Right lobe of liver (tissue), 4 donors: Measurements from ENCODE around the genes KCNC1, PTPN5, MRGPRX2 and CSRP3.

GRCh38 chr11:17683151-17684242, 35.9 kb upstream of the MYOD1 start:
- PRO-cap, 4 experiments: peak in 1 of 4 experiments; most common plus-strand start chr11:17683515 (in 1)
- RAMPAGE, long total RNA, 2 experiments: no peak in any of the 2 experiments

- PRO-cap, 4 experiments: no peak in any of the 4 experiments
- RAMPAGE, long total RNA, 2 experiments: no peak in any of the 2 experiments
Observed at GRCh38 chr11:17695957-17696321, 23.4 kb upstream of the MYOD1 start.

GRCh38 chr11:17734235-17735016, at the start of gene KCNC1:
Gene KCNC1 (plus strand): TSS chr11:17734781.
- PRO-cap, 4 experiments: peak in 1 of 4 experiments; most common plus-strand start chr11:17734797 (in 1)
- RAMPAGE, long total RNA, 2 experiments: no peak in any of the 2 experiments

DNA sequence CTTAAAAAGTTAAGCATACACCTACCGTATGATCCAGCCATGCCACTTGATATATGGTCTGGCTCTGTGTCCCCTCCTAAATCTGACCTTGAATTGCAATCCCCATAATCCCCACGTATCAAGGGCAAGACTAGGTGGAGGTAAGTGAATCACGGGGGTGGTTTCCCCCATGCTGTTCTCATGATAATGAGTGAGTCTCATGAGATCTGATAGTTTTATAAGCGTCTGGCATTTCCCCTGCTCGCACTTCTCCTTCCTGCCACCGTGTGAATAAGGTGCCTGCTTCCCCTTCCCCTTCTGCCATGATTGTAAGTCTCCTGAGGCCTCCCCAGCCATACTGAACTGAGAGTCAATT, 4.7 kb downstream of the SAAL1 start:
- PRO-cap, 4 experiments: no peak in any of the 4 experiments
- RAMPAGE, long total RNA, 2 experiments: no peak in any of the 2 experiments

- PRO-cap, 4 experiments: no peak in any of the 4 experiments
- RAMPAGE, long total RNA, 2 experiments: no peak in any of the 2 experiments
Observed at GRCh38 chr11:18383315-18383523, 11.1 kb upstream of the LDHA start.

GRCh38 chr11:18588215-18588587, 333 bp downstream of the UEVLD start:
- PRO-cap, 4 experiments: no peak in any of the 4 experiments
- RAMPAGE, long total RNA, 2 experiments: no peak in any of the 2 experiments

GRCh38 chr11:18704376-18704732, 5.8 kb downstream of the TMEM86A start:
- PRO-cap, 4 experiments: peak in 1 of 4 experiments; most common plus-strand start chr11:18704652 (in 1)
- RAMPAGE, long total RNA, 2 experiments: no peak in any of the 2 experiments

DNA sequence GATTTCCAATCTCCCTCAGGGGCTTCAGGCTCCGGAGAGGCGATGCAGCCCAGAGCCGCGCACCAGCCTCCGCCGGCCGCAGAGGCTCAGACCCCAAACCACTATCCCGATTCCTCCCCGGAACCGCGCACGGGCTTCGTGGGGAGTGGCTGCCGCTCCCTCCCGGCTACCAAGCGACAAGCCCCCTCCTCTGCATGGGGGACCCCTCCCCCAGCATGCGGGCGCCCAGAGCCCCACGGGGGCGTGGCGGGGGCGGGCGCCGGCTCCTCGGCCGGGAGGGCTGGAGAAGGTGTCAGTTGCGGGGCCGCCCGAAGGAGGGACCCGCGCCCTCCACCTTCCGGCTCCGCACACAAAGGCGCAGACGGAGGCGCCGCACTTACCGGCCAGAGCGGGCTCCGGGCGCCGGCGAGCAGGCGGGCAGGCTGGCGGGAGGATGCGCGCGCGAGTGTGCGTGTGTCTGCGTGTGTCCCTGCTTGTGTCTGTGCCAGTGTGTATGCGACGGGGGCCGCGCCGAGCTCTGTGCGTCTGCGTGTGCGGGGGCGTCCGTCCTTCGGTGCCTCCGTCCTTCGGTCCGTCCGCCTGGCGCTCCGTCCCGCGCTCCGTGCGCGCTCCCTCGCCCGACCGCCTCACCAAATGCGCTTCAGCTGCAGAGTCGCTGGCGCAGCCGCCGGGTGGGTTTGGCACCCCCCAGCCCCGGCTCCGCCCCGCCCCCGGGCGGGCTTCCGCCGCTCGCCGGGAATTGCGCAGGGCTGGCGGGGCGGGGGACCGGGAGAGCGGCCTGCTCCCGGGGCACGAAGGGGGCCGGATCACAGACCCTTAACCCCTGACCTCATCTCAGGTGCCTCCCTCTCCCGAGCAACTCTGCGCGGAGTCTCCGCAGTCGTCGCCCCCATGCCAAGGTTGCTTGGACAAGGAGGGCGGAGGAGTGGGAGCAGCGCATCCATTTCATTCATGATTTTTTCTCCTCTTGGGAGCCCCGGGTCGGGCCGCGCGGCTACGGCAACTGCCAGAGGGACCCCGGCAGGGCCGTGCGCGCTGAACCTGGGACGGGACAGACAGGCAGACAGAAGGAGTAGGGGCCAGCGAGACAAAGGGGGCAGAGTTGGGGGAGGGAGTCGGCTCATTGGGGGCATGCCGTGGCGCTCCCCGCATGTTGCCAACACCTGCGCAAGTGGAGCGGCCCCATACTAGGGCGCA, at the start of gene PTPN5:
PTPN5 (minus strand) TSS at position 654 of the 1,197 bp plus-strand sequence.
- PRO-cap, 4 experiments: no peak in any of the 4 experiments
- RAMPAGE, long total RNA, 2 experiments: no peak in any of the 2 experiments

DNA sequence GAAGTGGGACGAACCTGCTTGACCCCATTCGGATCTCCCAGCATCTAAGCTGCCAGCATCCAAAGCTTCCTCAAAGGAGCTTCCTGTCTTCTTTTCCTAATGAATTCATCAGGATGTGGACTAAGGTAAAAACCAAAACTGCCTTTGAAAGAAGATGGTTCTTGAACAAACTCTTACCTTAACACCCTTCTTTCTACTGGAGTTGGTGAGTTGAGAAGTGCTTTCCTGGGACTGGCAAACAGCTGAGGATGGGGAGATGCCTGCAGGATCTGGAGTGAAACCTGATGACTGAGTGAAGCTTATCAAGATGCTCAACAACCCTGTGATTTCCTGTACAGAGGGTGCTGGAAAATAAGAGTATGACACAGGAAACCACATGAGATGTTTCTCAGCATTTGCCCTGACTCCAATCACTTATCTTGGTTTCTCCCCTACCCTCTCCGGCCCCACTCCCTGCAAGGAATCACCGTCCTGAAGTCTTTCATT, at the start of gene MRGPRX2:
MRGPRX2 (minus strand) TSS at position 276 of the 486 bp plus-strand sequence.
- PRO-cap, 4 experiments: no peak in any of the 4 experiments
- RAMPAGE, long total RNA, 2 experiments: no peak in any of the 2 experiments

DNA sequence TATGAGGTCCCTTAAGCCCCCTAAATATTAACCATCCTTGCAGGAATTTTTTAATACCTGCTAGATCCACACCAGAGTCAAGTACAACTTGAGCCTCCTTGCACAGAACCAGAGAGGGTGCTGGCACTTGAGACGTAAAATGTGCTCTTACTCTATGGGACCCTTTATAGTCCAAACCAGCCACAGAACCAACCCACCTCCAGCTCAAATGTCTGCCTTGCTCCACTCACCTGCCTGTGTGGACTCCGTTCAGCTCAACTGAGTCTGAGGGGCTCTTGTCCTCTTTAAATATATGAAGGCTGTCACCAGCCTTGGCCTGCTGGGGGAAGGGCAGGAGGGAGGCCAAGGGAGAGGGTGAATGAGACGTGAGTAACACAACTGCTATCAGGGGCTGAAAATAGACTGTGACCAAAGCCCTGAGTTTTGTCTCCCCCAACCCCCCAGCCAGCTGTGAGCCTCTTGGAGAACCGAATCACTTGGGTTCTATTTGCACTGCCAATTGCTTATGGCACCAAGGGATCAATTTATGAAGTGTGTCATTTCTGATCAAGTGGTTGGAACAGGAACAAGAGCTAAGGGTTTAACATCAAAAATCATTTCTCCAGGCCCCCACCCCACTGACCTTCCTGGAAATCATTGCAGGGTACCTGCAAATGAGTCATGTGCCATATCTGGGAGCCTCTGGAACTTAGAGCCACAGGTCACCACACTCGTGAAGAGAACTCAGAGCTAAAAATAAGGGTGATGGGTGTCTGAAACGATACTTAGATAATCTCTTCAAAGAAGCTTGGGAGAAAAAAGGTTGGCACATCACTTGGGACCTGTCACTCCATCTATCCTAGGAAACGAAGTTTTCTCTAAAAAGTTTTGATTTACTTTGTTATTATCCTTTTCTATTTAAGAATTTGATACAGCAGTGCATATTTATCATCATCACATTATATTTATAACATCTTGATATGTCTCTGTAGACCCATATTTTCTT, at the start of gene CSRP3:
CSRP3 (minus strand) TSS at position 260 of the 985 bp plus-strand sequence.
- PRO-cap, 4 experiments: no peak in any of the 4 experiments
- RAMPAGE, long total RNA, 2 experiments: start-site peak on the minus strand in 1 of 2 experiments, centred at position 263 of the sequence, 7 reads per replicate

DNA sequence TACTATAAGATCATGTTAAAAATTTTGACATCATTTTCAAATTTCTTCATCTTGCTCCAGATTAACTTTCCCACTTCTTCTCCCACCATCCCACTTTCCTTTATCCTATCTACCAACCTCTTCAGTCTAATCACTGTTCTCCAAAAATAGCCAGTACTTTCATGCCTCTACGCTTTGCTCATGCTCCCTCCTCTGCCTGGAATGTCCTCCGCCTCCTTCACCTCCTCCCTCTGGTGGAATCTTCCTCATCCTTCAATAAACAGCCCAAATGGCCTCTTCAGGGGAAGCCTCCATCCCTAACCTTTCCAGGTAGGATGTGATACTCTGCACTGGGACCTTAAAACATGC, 7.8 kb upstream of the CSRP3 start:
- PRO-cap, 4 experiments: no peak in any of the 4 experiments
- RAMPAGE, long total RNA, 2 experiments: no peak in any of the 2 experiments

GRCh38 chr11:19440874-19441498, 200.2 kb upstream of the E2F8 start:
- PRO-cap, 4 experiments: no peak in any of the 4 experiments
- RAMPAGE, long total RNA, 2 experiments: no peak in any of the 2 experiments

DNA sequence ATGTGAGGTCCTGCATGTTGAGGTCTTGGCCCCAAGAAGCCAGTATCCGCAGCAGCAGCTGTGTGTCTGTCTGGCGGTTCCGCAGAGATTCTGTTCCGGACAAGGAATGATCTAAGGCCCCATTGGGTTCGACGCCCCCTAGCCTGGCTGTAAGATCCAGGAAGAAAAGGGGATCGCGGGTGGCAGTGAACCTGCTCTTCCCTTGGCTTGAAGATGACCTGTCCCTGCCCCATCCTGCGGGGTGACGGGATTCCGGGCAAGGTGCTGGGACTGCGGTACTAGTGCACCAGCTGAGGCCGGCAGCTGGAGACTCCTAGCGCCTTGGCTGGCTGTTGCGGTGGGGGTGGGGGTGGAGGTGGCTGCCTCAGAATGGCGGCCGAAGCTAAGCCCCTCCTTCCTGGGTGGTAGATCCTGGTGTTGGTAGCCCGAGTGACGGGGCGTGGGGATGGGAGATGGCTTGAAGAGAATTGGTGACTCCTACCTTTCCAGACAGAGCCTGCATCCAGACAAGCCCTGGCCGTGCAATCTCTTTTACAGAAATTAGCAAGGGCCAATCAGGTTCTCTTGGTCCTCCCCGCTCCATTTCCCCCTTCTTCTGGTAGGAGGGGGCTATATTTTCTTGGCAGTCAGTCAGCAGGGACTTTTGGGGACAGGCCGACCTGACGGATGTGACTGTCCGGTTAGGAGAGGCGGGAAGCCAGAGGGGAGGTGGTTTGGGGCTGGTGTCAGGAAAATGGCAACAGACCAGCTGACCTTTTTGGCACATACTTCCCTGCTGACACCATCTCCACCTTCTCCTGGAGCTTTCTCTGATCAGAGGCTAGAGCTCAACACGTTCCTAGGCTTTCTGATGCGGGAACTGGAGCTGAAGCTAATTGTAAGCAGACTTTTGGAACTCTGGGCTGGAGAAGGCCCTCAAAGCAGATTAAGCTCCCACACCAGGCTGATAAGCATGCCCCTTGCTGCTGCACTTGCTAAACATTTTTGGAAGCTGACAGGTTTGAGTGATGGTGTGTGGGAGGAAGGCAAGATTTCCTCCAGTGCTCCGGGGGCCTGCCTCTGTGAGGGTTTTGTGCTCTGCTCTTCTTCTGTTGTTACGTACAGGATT, 2.0 kb downstream of the NAV2 start:
- PRO-cap, 4 experiments: peak in 3 of 4 experiments; most common plus-strand start position 700 of the sequence (in 2); most common minus-strand start position 315 of the sequence (in 1)
- RAMPAGE, long total RNA, 2 experiments: start-site peak on the minus strand in 1 of 2 experiments, centred at positions 265 to 604 of the sequence, 7 reads per replicate

DNA sequence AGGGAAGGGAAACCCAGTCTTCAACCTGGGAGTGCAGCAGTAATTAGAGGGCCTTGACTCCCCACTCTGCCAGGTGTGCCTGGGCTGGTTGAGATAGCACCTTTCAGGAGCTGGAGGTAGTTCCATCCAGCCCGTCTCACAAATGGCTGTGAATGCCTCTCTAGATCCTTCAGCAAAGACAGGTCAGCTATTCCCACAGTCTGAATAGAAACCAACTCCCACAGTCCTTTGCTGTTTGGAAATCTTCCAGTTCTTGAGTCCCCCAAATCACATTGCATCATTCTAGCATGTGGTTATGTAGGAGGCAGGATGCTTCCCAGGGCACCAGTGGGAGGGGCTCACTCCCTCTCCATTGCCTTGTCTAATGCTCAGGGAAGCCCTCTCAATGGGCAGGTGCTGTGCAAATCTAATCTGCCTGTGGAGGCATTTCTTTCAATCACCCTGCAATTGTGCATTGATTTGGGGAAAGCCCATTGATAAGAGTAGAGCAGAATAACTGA, 14.6 kb downstream of the NAV2 start:
- PRO-cap, 4 experiments: no peak in any of the 4 experiments
- RAMPAGE, long total RNA, 2 experiments: no peak in any of the 2 experiments

DNA sequence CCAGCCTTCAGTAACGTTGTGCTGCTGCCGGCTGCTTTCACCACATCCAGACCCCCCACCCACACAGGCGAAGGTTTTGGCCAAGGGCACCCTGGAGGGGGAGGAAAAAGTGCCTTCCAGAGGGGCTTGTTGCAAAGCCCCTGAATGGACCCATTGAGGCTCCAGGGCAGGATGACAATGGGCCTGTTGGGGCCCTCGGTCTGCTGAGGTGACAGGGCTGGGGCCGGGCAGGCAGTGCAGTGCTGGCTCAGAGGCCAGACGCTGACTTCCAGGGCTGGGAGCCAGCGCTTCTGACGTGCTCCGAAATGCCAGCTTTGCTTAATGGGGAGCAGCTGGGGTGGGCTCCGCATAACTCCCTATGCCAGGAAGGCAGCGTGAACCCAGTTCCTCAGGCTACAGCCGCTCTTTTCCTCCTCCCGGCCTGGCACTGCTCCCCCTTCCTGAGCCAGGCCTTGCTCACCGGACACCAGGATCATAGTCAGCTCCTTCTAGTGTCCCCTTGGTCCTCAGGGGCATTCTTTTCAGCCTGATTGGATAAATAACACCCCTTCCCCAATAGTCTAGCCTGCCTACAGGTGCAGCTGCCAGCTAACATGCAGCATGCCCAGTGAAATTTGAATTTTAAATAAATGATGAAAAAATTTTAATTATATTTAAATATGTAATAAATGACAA, 17.8 kb downstream of the NAV2 start:
- PRO-cap, 4 experiments: no peak in any of the 4 experiments
- RAMPAGE, long total RNA, 2 experiments: no peak in any of the 2 experiments

GRCh38 chr11:19784650-19785276, 72.1 kb downstream of the NAV2 start:
- PRO-cap, 4 experiments: no peak in any of the 4 experiments
- RAMPAGE, long total RNA, 2 experiments: no peak in any of the 2 experiments

- PRO-cap, 4 experiments: no peak in any of the 4 experiments
- RAMPAGE, long total RNA, 2 experiments: no peak in any of the 2 experiments
Observed at GRCh38 chr11:19930930-19932340, 218.8 kb downstream of the NAV2 start.

DNA sequence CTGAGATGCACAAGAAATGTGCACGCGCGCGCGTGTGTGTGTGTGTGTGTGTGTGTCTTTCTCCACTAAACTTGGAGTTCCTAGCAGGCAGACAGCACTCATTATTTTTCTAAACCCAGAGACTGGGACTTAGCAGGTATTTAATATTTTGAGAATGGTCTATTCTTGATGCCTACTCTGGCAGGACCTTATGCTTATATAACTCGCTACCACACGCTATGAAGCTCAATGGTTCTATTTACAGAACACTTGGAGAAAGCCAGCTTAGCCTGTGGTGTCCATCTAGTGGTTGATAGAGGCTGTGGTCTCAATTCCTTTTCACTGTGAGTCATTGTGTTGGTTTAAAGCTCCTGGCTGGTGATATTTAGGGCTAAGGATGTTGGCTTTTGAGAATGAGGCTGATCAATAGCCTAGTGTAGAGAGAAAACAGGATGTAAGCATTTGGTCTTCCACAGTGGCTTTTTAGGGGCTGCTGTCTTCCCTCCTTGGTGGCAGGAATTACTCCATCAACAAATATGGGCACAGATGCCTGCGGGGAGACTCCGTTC, 206.4 kb downstream of the DBX1 start:
- PRO-cap, 4 experiments: peak in 1 of 4 experiments; most common plus-strand start position 248 of the sequence (in 1); most common minus-strand start position 200 of the sequence (in 1)
- RAMPAGE, long total RNA, 2 experiments: no peak in any of the 2 experiments

GRCh38 chr11:19976451-19977018, 183.7 kb downstream of the DBX1 start:
- PRO-cap, 4 experiments: peak in 4 of 4 experiments; most common plus-strand start chr11:19976738 (in 3); most common minus-strand start chr11:19976554 (in 4)
- RAMPAGE, long total RNA, 2 experiments: start-site peak on the plus strand in 2 of 2 experiments, at chr11:19976680-19976763 at its widest, 24 to 54 reads per replicate

DNA sequence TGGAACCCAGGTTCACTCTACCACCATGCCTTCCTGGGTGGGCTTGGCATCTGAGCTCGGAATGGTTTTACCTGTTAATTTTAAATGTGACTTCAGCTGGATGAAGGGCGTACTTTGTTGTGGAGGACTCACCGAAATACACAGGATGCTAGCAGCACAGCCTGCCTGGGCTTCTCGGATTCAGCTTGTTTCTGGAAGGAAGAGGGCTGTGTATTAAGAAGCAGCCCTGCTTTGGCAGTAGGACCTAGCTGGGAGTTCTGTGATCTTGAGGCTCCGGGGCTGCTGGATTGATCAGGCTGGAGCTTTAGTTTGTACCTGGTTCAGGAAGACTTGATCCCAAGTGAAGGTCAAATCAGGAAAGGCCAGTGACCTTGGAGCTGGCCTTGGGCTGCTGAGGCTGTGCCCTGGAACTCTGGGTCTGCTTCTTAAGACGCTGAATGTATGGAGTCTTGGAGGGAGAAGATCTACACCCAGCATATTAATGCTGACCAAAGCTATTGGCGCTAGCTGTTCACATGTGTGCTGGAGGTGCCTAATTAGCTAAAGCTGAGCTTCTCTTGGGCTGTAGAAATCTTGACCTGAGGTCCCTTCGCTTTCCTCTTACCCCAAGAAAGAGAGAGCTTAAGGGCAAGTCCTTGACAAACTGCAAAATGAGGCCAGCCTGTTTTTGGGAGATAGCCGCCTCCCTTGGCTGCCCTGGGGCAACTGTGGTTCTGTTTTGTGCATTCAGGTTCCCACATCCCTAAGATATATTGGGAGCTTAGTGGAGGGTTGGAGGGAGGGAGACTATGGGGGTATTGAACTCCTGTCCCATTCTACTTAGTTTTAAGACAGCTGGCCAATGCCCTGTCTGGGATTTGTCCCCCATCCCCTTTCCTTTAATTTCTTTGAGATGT, 136.0 kb downstream of the DBX1 start:
- PRO-cap, 4 experiments: peak in 2 of 4 experiments; most common plus-strand start position 368 of the sequence (in 1); most common minus-strand start position 284 of the sequence (in 2)
- RAMPAGE, long total RNA, 2 experiments: start-site peak on the minus strand in 2 of 2 experiments, centred at positions 302 to 320 of the sequence, 5 to 9 reads per replicate